GM23248 (cell line): ENCODE measurements around the genes GOLGA8G, APBA2 and MTMR10.

- RAMPAGE, long total RNA: no peak
Measured at GRCh38 chr15:28255623-28256455, 66.1 kb downstream of the HERC2 start.

GRCh38 chr15:28532830-28533249 lies at the start of gene GOLGA8G:
TSS of gene GOLGA8G (minus strand) at chr15:28532971.
- RAMPAGE, long total RNA: no peak

DNA sequence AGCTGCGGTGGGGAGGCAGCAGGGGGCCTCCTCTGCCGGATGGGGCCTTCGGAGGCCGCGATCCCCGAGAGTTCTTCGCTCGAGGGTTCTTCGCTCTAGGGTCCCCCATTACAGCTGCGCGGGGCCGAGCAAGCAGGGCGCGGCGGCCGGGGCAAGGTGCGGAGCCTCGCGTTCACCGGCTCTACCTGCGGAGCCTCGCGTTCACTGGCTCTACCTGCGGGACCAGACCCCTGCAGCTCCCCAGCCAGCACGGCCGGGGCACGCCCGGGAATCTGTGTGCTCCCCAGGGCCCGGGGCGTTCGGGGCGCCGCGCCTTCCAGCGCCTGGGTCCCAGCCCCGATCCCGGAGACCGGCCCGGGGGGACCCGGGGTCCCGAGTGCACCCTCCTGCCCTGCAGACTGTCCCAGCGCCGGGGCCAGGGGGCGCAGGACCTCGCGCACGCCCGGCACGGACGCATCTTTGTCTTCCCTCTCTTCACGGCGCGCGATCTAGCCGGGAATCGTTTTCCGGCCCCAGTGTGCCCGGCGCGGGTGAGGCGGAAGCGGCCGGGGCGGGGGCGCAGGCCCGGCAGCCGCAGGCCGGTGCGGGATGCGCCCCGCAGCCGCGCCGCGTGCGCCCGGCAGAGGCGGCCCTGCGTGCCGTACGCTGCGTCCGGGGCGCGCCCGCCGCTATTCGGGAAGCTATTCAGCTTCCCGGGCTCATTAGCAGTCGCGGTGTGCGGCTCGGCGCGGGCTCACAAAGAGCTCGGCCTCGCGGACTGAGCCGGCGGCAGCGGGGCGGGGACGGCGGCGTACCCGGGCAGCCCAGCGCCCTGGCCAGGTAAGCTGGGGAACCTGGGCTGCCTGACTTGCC lies at the start of gene APBA2:
TSS of gene APBA2 (plus strand) at position 515 of the 852 bp plus-strand sequence.
- RAMPAGE, long total RNA: no peak

GRCh38 chr15:28973991-28974670 lies 88.4 kb downstream of the APBA2 start:
- RAMPAGE, long total RNA: no peak

- RAMPAGE, long total RNA: no peak
Measured at GRCh38 chr15:29268099-29268937, 1.3 kb downstream of the NSMCE3 start.

- RAMPAGE, long total RNA: no peak
Measured at GRCh38 chr15:29656725-29657319, 86.0 kb upstream of the ENTREP2 start.

GRCh38 chr15:29657320-29657594 lies 86.5 kb upstream of the ENTREP2 start:
- RAMPAGE, long total RNA: no peak

DNA sequence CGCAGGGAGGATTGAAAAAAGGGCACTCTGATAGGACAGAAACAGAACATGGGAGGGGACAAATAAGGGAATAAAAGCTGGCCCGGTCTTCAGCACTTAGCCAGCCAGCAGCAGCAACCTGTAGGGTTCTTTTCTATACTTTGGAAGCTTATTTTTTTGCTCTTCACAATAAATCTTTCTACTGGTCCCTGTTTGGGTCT lies 115.8 kb upstream of the ENTREP2 start:
- RAMPAGE, long total RNA: no peak

- RAMPAGE, long total RNA: no peak
Measured at GRCh38 chr15:29730347-29730709, 91.9 kb downstream of the TJP1 start.

- RAMPAGE, long total RNA: no peak
Measured at GRCh38 chr15:29800386-29801009, 21.8 kb downstream of the TJP1 start.

DNA sequence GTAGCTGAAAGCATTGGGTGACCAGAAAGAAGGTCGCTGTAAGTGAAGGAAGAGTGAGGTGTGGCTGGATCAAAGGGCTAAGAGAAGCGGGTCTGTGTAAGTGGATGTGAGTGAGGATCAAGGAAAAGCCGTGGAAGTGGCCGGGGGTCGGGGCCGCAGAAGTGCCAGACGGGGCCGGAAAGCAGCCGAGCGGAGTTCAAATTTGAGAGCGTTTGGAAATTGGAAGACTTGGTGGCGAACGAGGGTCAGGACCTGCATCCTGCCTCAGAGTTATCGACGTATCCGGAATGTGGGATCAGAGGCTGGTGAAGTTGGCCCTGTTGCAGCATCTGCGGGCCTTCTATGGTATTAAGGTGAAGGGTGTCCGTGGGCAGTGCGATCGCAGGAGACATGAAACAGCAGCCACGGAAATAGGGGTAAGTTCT lies 22.7 kb downstream of the GOLGA8H start:
- RAMPAGE, long total RNA: no peak

GRCh38 chr15:30905227-30905942 lies 1.7 kb downstream of the FAN1 start:
- RAMPAGE, long total RNA: no peak

DNA sequence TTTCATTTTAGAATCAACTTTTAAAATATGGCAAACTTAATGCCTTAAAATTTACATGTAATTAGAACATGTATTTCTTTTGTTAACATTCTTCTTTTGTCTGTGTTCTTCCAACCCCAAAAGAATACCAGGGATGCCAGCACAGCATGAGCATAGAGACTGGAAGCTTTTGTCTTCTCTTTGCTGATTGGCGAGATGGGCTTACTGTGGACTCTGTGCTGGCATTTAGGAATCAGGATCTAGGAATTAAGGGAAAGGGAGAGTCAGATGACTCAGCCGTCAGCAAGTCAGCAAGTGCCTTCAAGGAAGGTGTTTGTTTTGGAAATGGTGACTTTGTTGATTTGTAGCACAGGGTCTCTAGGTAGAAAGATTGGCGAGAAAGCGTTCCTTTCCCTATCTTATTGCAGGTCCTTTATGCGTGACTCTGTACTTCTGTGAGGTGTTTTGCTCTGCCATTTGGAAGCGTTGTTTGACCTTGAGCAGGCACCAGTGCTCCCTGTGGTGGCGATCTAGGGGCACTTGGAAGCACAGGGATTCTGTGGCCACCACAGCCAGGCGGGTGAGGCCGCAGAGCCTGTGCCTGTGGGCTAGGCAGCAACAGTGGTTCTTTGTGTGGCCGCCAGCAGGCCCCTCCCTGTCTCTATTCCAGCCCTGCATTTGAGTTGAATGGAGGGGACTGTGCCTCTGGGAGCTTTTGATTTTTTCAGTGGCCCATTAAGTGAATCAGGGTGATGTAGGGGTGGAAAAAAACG lies 18.8 kb downstream of the FAN1 start:
- RAMPAGE, long total RNA: no peak

GRCh38 chr15:30969663-30970135 lies 21.7 kb downstream of the MTMR10 start:
- RAMPAGE, long total RNA: no peak

DNA sequence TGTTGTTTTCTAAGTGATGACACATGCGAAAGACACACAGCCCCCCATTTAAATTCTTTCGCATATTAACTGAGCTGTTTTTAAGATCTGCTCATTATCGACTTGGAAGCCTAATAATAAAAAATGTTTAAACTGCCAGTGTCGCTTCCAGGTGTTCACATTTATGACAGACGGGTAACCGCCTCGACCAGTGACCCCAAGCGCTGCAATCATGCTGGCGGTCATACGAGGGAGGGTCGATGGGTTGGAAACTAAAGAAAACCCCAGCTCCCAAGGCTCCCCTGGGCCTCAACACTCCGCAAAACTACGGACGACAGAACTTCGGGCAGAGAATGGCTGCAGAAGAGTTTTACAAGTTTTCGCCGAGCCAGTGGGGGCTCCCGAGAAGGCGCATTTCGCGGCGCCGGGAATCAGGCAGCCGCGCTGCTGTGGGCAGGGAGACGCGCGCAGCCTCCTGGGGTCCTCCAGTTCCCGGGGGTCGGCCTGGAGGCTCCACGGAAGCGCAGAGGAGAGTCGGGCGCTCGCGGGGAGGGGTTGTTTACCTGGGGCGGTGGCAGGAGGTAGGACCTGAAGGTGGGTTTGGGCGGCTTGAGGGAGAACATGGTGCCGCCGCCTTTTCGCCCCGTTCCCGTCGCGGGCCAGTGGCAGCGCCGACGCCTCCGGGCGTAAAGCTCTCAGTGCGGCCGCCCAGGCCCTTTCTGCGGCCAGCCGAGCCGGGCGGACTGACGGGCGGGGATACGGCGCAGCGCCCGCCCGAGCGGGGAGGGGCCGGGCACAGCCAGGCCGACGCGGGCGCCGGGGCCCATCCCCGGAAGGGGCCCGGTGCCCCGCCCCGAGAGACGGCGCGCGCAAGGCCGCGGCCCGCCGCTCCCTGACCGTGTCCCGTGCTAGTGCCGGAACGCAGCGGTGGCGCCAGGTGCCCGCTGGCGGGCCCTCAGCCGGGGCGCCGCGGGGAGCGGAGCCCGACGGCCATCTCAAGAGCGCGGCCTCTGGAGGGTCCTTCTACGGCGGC lies at the start of gene MTMR10:
TSS of gene MTMR10 (minus strand) at position 724 of the 1,012 bp plus-strand sequence.
- RAMPAGE, long total RNA: no peak

DNA sequence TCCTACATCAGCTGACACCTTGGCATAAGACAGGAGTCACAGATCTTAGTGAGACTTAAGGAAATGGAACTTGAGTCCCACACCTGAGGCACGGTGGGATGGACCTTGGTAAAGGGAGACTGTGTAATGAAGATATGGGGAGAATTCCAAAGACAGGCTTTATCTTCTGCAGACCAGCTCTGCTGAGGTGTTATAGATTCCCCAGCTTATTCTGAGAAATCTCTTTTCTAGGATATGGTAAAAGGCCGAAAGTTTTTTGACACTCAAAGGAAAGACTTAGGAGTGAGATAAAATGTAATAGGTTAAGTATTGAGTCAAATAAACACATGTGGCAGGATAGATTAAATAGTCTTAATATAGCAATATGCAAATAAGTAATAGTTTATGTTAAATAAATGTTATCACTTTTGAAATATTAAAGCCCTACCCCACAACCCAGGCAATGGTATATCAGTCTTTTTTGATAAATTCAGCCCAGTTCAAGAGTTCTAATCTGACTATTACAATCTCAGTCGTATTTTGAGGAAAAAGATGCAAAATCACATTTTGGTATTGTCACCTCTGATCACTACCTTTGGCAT lies 8.4 kb upstream of the MTMR10 start:
- RAMPAGE, long total RNA: no peak

GRCh38 chr15:31079053-31080139 lies 22.1 kb downstream of the TRPM1 start:
- RAMPAGE, long total RNA: no peak

- RAMPAGE, long total RNA: no peak
Measured at GRCh38 chr15:31159055-31159760, 57.7 kb upstream of the TRPM1 start.

GRCh38 chr15:31163796-31164337 lies 62.3 kb upstream of the TRPM1 start:
- RAMPAGE, long total RNA: no peak

GRCh38 chr15:31225997-31226352 lies 100.7 kb upstream of the KLF13 start:
- RAMPAGE, long total RNA: no peak